A172 (cell line): ENCODE data around the genes BCLAF3, DDX53 and PRDX4.

GRCh38 chrX:18587812-18588127 lies 84.1 kb downstream of the RS1 start:
- RAMPAGE, long total RNA = no peak

- RAMPAGE, long total RNA = no peak
Measured at GRCh38 chrX:18633094-18633624, 38.7 kb downstream of the RS1 start.

DNA sequence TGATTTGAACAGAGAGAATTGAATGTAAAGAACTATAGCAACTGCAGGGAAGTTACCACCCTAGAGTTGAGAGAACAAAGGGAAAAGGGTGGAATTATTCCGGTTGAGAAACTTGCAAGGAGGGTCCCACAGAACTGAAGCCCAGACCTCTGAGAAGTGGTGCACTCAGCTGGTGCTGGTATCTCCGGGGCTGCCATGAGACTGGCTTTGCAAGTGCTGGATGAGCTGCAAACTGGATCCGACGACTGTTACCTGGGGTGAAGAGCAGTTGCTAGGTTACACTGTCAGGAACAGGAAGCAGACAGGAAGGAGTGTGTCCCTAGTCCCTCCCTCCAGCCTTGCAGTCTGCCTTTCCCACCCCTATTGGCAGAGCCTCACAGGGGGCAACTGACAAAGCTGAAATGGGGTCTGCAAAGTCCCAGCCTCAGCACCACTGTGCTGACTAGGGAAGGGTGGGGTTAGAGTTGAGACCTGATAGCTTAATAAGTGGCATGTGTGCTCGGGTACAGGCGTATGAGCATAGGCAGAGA lies 17.8 kb downstream of the PPEF1 start:
- RAMPAGE, long total RNA = no peak

DNA sequence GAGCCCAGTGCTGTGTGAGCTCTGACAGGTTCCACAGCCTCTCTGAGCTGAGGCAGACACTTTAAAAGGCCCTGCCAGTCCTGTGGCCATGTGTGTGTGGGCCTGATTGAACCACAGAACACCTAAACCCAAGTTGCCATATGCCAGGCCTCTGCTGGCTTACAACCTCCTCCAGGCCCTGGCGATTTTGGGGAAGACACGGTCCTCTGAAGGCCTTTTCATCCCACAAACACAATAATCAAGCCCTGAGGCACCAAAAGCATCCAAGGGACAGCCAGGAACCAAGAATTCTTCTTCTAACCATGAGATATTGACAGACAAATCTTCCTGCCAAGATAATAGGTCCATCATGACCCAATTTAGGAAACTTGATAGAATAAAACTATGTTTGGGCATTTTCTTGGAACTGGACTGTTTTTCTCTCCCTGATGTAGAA lies 49.0 kb downstream of the PHKA2 start:
- RAMPAGE, long total RNA = no peak

DNA sequence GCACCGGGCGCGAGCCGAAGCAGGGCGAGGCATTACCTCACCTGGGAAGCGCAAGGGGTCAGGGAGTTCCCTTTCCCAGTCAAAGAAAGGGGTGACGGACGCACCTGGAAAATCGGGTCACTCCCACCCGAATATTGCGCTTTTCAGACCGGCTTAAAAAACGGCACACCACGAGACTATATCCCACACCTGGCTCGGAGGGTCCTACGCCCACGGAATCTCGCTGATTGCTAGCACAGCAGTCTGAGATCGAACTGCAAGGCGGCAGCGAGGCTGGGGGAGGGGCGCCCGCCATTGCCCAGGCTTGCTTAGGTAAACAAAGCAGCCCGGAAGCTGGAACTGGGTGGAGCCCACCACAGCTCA lies 20.5 kb upstream of the ADGRG2 start:
- RAMPAGE, long total RNA = no peak

DNA sequence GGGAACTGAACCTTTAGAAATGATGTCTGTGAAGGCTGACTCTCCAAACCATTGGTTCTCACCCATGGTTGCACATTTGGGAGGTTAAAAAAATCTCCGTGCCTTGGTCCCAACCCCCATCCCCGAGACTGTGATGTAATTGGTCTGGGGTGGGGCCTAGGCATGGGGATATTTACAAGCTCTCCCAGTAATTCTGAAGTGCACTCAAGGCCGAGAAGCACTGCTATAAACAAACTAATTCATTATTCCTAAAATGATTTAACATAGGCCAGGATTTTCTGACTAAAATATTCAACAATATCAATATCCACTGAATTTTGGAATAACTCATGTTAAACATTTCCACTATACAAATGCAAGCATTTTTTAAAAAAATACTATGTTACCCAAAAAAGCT lies 27.5 kb downstream of the MAP3K15 start:
- RAMPAGE, long total RNA = no peak

- RAMPAGE, long total RNA = no peak
Measured at GRCh38 chrX:19792588-19792956, 94.8 kb downstream of the SH3KBP1 start.

DNA sequence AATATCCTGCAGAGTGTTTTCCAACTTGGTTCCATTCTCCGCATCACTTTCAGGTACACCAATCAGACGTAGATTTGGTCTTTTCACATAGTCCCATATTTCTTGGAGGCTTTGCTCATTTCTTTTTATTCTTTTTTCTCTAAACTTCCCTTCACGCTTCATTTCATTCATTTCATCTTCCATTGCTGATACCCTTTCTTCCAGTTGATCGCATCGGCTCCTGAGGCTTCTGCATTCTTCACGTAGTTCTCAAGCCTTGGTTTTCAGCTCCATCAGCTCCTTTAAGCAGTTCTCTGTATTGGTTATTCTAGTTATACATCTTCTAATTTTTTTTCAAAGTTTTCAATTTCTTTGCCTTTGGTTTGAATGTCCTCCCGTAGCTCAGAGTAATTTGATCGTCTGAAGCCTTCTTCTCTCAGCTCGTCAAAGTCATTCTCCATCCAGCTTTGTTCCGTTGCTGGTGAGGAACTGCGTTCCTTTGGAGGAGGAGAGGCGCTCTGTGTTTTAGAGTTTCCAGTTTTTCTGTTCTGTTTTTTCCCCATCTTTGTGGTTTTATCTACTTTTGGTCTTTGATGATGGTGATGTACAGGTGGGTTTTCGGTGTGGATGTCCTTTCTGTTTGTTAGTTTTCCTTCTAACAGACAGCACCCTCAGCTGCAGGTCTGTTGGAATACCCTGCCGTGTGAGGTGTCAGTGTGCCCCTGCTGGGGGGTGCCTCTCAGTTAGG lies 45.8 kb downstream of the BCLAF3 start:
- RAMPAGE, long total RNA = no peak

DNA sequence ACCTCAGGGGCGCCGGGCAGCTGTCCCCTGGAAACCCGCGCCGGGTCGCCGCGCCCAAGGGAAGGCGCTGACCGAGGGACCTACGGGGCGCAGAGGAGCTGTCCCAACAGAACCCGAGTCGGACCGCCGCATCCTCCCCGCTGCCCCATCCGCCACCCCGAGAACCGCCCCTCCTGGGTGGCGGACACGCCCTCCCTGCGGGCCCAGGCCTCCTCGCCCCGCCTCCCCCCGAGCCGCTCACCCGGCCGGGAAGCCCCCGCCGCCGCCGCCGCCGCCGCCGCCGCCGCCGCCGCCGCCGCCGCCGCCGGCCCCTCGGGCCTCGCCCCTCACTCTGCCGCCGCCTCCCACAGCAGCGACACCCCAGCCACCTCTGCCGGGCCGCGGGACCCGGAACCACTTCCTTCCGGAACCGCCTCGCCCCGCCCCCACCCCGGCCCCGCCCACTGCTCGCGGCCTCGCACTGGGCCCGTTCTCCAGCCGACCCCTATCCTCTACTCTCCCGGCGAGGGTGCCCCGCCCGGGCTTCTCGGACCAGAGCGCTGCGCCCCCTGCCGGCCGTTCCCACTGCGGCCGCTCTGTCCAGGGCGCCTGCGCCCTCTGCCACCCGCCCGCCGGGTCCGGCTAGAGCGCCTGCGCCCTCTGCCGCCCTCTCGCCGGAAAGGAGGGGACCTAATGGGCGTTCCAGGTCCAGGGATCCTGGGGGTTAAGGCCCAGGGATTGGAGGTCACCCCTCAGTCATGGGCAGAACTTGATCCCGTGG lies at the start of gene BCLAF3:
BCLAF3 (minus strand) TSS at position 395 of the 760 bp plus-strand sequence.
- RAMPAGE, long total RNA = no peak

GRCh38 chrX:20203847-20204216 lies 62.2 kb upstream of the EIF1AX start:
- RAMPAGE, long total RNA = no peak

DNA sequence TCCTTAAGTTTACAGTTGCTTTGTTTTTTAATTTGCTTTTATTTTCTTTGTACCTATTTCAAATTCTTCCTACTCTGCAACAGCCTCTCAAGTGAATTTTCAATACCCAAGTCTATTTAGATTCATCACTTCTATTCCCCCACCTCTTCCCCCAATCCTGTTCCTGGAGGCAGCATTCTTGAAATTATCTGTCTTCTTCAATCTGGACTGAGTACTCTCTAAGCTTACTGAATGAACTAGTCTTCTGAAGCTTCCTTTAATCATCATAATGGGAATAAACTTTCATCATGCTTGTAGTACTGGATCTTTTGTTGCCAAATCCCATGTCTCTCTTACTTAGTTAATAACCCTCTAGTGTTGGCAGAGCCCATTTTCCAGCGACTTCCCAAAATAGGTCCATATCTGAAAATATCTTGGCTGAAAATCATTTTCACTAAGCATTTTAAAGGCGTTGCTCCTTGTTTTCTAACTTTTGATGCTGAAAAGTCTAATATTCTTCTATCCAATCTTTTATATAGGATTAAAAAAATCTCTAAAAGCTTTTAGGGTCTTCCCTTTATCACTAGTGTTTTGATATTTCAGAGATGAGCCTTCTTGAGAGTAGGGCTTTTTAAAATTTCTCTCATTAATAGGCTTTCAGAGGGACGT lies 39.6 kb downstream of the RPS6KA3 start:
- RAMPAGE, long total RNA = no peak

GRCh38 chrX:20265106-20265955 lies 1.4 kb downstream of the RPS6KA3 start:
- RAMPAGE, long total RNA = no peak

- RAMPAGE, long total RNA = no peak
Measured at GRCh38 chrX:20375014-20375633, 108.4 kb upstream of the RPS6KA3 start.

DNA sequence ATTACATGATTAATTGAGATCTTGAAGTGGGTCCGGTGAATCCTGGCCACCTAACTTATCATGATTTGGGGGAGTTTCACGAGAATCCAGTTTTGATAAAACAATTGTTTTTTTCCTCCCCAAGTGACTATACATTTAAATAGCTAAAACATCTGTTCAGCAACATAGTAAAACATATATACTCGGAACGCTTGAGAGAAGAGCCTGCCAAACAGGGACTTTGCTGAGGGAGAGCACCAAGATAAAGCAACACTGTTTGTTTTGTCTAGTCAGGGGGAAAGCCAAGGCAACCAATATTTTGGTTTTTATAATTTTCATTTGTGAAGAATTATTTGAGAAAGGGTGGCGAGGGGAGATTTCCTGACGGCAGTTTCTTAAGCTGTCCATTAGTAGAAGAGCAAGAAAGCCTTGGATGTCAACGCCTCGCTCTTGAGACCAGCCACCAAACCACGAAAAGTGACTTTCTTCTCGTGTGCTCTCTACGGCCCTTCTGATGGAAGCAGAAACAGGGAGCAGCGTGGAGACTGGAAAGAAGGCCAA lies 458 bp downstream of the PHEX start:
- RAMPAGE, long total RNA = no peak

- RAMPAGE, long total RNA = no peak
Measured at GRCh38 chrX:22314576-22315186, 42.0 kb downstream of the CBLL2 start.

- RAMPAGE, long total RNA = no peak
Measured at GRCh38 chrX:22686178-22686522, 313.6 kb upstream of the DDX53 start.

GRCh38 chrX:22999448-23000052 lies at the start of gene DDX53:
Gene DDX53 (plus strand): TSS chrX:22999960.
- RAMPAGE, long total RNA = no peak

GRCh38 chrX:23504012-23504651 lies 163.2 kb upstream of the PRDX4 start:
- RAMPAGE, long total RNA = no peak

GRCh38 chrX:23667394-23668472 lies at the start of gene PRDX4:
Gene PRDX4 (plus strand): TSS chrX:23667493.
- RAMPAGE, long total RNA = start-site peak on the plus strand at chrX:23667484-23667549, 1,511 and 996 reads in 2 replicates

DNA sequence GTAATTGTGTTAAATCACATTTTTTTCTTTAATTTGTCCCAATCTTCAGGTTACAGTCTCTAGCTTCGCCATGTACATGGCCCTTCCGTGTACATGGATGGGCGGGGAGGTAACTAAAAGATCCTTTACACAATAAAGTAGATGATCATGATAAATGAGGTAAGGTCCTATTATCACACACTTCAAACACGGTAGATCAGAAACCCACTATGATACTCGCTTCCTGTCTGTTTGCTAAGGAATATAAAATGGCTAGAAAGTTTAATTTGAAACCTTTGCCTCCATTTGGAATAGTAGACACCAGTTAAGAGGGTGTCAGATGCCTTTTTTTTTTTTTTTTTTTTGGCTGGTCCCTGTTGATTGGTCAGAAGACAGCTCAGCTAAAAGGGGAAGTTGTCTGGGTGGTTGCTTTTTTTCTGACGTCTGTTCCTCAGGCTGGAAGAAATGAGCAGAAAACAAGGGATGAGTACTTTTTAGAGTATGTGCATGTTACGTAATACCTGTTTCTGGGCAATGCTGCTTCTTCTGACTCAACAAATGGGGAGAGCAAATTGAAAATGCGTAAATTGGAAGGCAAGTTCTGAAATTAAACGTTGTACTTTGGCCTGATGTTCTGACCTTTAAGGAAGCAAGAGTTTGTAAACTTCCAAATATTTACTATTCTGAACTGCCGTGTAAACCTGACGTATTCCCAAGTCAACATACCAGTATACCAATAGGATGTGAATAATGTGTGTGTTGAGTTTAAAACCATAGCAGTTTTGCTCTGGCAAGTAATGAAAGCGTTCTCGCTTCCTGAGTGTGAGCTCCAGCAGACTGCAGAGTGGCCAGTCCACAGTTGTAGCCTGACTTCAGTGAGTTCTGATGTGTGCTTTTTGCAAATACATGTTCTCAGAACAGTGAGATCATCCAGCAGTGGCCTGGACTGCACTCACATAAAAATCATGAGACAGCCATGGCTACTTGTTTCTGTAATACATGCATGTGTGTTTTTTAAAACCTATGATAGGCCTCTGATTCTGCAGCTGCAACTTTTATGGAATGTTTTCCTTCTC lies 1.6 kb downstream of the SAT1 start:
- RAMPAGE, long total RNA = no peak